Vein endothelial cell (primary cell): ENCODE measurements around a stretch of chr15.

DNA sequence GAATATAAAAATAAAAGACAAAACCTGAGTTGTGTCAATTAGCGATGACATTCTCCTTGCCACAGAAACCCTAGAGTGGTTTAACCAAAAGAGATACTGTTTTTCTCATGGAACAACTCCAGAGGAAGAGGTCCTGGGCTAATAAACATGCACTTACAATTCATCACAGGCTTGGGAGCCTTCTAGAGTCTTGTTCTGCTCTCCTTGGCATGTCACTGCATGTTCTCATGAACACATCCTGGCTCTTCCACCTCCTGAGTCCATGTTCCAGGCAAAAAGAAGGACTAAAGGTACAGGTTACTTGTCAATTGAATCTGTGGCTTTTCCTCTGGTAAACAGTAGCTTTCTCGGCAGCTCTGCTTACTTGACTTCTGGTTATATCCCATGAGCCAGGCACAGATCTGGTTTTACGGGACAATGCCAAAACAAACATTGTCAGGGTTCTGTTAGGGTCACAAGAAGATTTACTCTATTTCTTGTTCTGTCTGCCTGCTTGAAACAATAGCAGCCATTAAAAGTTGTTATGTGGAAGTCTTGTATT lies 332.5 kb downstream of the THSD4 start:
- CAGE, long polyA plus RNA = no peak

DNA sequence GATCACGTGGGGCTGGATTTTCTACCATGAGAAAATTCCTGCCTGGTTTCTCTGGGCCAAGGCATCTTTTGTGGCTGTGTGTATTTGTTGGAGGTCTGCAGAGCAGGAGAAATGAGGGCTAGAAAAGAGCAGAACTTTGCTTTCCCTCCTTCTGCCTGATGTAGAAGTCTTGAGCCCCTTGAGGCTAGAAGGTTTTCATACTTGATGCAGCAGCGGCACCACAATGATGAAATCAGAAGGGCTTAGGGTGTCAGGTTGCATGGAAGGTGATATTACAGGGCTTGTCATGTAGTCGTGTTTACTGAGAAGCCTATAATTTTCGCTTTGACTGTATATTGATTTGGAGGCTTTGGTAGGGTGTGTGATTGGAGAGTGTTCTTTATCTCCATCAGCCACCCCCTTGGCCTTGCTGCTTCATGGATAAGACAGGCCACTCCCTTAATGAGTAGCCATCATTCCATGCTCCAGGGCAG lies 339.8 kb downstream of the THSD4 start:
- CAGE, long polyA plus RNA = no peak

- CAGE, long polyA plus RNA = no peak
Observed at GRCh38 chr15:71485384-71485583, 325.1 kb upstream of the NR2E3 start.

GRCh38 chr15:71513807-71514257 lies 296.5 kb upstream of the NR2E3 start:
- CAGE, long polyA plus RNA = no peak

GRCh38 chr15:71515600-71516199 lies 294.7 kb upstream of the NR2E3 start:
- CAGE, long polyA plus RNA = no peak

GRCh38 chr15:71611551-71611993 lies 198.8 kb upstream of the NR2E3 start:
- CAGE, long polyA plus RNA = no peak

DNA sequence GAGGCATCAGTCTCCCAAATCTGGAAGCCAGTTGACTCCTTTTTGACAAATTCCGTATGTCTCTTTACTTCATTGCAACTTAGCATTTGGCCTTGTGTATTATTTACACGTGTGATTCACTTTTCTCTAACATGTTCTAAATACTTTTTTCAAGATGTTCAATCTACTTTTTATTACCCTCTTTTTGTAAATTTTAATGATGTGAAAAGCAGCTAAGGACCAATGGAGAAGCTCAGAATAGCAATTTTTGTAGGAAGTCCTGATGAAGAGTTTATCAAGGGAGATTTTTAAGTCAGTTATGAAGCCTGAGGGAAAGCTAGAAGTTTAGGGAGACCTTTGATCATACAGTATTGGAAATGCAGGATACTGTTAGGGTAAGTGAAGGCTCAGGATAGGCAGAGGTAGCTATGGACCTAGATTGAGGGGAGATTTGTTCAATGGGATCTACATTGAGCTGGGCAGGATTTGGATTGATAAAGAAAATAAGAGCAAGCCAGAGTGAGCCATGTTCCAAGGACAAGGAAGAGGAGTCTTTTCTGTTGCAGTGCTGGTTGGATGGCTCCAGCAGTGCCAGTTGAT lies 187.8 kb upstream of the NR2E3 start:
- CAGE, long polyA plus RNA = no peak

DNA sequence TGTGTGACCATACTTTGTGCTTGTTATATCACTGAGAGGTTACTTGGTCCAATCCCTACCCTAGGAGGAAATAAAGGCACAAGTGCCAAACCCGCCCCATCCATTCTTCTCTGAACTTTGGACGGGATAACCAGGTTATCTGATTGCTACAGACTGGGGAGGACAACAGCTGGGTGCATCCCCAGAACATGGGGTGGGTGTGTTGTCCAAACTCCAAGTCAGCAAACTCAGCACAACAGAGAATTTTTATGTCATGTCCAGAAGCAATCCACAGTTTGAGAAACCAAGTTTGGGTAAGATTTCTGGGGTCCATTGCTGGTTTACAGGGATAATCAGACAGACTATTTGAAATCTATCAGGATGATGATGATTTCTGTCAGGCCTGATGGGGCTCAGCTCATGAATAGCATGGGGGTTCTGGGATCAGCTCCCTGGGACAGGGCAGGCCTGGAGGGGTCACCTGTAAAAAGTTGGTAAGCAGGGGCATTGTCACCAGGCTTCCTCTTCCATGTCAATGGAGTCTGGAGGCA lies 77.5 kb upstream of the NR2E3 start:
- CAGE, long polyA plus RNA = no peak

GRCh38 chr15:71807009-71807719 lies 3.2 kb upstream of the NR2E3 start:
- CAGE, long polyA plus RNA = no peak

DNA sequence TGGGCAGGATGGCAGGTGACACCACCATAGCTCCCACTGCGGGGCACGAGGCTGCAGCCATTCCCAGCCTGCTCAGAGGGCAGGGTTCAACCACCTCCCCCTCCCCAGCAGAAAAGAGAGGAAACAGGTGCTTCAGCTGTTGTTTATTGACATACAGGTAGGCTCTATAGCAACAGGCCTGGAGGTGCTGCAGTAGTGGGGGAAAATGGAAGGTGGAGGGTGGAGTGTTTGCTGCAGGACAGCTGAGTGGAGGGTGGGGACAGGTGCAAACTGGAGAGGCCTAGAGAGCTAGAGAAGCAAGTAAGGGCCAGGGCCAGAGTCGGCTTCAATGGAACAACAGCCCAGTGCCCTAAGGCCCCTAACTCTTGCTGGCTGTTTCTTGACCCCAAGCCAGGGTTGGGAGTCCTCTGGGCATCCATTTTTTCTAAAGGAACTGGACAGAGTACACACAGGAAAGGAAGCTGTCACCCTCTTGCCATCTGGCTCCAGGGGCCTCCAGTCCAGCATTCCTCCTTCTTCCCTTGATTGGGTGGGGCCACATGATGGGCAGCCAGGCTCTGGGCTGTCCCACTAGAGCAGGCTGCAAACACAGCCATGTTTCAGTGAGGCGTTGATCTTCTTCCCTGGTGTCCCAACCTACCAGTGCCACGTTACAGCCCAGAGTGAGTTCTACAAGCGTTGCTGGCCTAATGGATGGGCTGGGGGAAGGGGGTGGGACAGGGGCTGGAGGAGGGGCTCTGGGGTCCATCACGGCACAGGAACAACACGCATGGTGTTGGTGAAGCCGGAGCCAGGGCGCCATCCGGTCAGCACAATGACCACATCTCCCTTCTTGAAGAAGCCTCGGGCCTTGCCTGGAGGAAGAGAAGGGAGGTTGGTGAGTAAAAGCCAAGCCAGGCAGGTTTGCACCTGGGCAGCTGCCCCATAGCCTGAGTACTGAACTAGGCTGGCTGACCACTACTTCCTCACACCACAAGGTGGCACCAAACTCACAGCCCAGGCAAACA lies 1.6 kb upstream of the GRAMD2A start:
- CAGE, long polyA plus RNA = no peak

DNA sequence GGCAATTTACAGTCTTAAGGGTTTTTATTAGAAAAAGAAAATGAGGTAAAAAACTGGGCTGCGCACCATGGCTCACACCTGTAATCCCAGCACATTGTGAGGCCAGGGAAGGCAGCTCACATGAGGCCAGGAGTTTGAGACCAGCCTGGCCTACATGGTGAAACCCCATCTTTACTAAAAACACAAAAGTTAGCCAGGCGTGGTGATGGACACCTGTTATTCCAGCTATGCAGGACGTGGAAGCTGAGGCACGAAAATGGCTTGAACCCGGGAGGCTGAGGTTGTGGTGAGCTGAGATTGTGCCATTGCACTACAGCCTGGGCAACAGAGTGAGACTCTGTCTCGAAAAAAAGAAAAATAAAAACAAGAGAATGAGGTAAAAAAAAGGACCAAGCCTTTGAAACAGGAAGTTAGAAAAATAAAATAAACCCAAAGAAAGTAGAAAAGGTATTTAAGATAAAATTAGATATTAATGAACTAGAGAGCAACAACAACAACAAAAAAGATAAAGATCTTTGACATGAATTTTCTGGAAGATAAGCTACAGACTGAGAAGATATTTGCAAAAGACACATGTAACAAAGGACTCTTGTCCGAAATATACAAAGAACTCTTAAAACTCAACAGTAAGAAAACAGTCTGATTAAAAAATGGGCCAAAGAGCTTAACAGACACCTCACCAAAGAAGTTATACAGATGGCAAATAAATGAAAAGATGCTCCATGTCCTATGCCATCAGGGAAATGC lies 48.2 kb downstream of the ARIH1 start:
- CAGE, long polyA plus RNA = no peak

GRCh38 chr15:72531762-72532313 lies 57.7 kb downstream of the ARIH1 start:
- CAGE, long polyA plus RNA = no peak

DNA sequence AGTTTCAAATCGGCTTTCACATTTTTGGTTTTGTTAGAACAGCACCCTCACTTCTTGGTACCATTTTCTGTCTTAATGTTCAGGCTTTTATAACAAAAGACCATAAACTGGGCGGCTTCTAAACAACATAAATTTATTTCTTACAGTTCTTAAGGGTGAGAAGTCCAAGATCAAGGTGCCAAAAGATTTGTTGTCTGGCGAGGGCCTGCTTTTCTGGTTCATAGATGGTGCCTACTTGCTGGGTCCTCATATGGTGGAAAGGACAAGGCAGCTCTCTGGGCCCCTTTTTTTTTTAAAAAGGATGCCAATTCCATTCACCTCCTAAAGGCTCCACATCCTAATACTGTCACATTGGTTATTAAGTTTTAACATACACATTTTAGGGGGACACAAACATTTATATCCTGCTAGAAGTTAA lies 89.9 kb upstream of the GOLGA6B start:
- CAGE, long polyA plus RNA = no peak

DNA sequence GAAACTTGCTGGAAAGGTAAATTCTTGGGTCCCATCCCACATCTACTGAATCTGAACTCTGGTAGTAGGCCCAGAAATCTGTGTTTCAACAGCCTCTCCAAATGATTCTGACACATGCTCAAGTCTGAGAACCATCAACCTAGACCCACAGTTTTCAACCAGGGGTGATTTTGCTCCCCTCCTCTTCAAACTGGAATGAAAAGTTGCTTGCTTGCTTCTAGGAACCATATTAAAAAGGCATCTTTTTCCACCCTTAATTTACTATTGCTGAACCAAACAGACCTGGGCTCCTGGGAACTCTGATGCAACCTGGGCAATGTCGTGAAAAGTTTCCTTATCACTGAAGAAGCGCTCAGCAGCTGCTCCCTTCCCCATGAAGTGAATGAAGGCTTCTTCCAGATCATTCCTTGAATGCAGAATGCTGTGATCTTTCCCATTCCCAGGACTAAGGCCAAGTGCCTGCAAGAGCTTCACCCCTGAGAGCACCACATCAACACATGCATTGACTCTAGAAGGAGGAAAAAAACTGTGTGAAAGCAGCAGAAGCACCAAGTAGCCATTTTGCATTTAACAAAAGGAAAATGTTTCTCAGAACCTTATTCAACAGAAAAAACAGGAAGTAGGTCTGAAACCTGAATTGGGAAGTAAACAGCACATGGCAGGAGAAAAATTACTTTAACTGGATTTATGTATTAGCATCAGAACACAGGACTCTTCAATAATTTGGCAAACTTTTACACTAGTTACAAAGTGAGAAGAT lies 8.8 kb downstream of the ADPGK start:
- CAGE, long polyA plus RNA = no peak

DNA sequence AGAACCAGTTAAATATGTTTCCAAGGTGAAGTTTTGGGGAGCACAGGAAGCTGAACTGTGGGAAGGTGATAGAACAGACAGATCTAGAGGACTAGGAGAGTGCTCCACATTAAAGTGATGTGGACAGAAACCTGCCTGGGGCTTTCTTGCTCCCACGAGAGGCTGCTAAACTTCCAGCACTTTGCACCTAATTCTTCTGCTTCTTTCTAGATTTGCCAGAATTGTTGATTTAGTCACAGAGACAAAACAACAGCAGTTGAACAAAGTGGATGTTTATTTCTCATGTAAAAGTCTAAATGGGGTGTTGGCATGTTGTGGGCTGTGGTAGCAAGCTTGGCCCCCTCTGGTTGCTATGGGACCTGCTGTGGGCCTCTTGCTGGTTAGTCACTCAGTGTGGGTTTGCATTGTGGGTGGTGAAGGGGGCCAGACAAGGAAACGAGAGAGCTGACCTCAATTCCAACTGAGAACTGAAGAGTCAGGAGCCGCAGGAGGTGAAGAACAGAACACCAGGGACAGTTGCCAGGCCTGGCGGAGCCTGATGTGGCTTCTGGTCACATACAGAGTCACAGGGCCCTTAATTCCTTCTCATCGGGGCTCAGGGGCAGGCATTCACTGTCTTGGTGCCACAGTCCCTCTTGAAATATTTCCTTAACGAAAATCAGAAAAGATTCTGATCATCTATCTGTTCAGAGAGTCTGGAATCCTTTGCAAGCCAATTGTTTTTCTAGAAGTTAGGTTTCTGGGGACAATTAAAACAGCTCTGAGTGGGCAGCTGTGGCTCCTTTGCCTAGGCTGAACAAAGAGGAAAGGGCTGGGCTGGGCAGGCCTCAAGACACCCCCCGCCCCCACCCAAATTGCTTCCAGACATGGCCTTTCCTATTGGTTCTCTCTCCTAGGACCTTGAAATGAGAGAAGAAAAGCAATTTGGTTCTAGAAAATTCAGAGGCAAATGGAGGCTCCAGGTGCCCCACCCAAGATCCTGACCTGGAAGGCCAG lies 1.9 kb upstream of the ADPGK start:
- CAGE, long polyA plus RNA = no peak

- CAGE, long polyA plus RNA = no peak
Observed at GRCh38 chr15:72873601-72873930, 90.0 kb upstream of the ADPGK start.

- CAGE, long polyA plus RNA = no peak
Observed at GRCh38 chr15:73236291-73236603, 132.5 kb downstream of the HCN4 start.

- CAGE, long polyA plus RNA = no peak
Observed at GRCh38 chr15:73264836-73265178, 104.0 kb downstream of the HCN4 start.

DNA sequence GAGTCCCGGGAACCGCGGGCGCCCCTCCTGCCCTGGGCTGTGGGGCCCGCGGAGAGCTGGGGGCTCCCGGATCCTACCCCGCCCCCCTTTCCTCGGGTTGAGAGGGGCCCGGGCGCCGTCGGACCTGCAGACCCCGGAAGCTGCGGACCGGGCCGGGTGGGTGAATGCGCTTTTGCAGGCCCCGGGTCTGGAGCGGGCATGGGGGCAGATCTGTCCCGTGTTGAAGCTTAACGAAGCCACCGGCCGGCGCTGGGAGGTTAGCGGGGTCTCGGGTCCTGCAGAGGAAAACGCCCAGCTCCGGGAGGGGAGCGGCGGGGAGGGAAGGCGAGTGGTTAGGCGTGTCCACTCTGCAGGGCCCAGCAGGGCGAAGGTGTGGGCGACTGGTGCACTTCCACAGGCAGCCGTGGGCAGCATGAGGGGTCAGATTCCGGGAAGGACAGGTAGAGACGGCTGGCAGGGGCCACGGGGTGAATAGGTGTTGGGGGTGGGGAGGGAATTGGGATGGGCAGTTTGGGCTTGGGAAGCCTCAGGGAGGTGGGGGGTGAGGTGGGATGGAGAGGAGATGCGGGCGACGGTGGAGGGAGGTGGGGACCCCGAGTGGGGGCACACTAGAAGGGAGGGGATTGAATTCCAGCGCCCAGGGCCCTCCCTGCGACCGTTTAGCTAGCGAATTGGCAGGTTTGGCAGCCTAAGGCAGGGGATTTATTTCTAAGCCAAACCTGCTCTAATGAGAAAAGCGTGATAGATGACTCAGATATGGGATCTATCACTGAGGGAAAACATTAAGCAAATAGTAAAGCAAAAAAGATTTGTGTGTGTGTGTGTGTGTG lies 676 bp downstream of the CD276 start:
- CAGE, long polyA plus RNA = no peak

DNA sequence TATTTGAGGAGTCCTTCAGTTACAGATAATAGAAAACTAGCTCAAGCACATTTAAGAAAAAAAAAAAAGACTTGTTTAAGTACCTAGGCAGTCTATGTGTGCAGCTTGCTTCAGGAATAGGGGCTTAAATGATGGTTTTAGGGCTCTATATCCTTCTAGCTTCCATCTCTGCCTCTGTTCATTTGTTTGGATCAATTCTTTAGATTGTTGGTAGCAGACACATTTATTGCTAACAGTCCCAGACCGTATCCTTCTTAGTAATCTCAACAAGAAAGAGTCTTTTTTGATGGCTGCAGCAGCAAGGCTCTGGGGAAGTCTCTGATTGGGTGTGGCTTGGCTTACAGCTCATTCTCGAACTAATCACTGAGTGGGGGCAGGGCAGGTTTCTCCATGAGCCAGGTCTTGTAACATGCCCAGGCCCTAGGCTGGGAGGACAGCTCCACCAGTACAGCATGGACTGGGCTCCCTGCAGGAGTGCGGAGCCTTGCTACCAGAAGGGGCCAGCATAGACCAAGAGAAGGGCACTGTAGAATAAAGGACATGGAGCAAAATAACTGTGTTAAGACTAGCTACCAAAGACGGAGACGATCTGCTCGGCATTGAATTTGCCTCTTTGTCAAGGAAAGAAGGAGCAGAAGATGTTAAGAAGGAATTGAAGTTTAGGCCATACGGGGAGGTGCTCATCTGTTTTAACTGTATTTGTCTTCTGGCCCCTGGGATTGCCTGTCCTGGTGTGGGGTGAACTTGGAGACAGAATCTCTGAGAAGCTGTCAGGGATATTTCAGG lies 7.2 kb downstream of the CD276 start:
- CAGE, long polyA plus RNA = no peak